ENCODE results near the genes ACBD3 and COQ8A.

DNA sequence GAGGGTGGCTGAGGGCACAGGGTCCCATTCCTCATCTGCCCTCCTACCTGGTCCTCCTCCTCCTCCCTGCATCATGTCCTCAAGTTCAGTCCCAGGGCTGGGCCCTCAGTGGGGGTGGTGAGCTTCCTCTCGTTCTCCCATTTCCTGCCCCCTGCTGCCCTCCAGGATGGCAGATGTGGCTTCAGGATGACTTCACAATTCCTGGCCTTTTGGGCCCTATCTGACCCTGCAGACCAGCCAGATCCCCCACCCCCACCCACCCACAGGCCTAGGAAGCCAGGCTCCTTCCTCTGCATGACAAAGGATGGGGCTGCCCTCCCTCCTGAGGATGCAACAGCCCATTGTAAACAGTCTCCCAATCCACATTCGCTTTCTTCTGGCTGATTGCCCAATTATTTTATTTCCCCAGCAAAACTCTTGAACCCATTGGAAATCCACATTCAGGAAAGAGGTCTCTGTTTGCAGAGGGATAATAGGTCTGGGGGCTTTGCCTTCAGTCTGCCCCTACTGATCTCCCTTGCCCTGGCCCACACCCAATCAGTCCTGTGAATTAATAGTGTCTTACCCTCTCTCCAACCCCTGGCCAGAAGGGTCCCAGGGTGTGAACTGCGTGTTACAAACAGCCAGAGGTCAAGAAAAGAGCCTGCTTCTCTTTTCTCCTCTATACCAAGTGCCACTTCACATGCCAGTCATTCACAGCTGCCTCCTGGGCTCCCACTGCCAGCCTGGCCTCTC is 10.4 kb upstream of the LEFTY1 start:
- PRO-cap: no peak

DNA sequence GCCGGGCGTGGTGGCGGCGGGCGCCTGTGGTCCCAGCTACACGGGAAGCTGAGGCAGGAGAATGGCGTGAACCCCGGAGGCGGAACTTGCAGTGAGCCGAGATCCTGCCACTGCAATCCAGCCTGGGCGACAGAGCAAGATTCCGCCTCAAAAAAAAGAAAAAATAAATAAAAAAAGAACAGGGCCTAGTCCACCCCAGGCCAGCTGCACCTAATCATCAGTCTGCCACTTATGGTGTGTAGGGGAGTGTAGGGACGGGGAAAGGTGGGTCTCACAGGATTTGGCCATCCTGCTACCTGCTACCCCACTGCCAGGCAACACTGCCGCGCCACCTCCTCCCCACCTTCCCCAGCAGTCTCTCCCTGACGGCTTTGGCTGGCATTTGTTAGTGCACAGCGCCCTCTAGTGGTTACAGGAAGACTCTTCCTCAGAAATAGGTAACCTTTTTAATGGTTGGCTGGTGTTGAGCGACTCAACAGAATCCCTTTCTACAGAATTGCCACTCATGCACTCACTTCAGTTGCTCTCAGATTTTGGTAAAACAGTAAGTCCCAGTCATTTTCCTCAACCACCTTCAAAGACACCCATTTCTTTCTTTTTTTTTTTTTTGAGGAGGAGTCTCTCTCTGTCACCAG is 23.3 kb downstream of the SDE2 start:
- PRO-cap: no peak

GRCh38 chr1:226000743-226001164 is 1.6 kb upstream of the SDE2 start:
- PRO-cap: no peak

- PRO-cap: no peak
These were observed 3.8 kb downstream of the H3-3A start for GRCh38 chr1:226066003-226067069.

- PRO-cap: no peak
These were observed 21.9 kb downstream of the ACBD3 start for GRCh38 chr1:226164619-226165138.

DNA sequence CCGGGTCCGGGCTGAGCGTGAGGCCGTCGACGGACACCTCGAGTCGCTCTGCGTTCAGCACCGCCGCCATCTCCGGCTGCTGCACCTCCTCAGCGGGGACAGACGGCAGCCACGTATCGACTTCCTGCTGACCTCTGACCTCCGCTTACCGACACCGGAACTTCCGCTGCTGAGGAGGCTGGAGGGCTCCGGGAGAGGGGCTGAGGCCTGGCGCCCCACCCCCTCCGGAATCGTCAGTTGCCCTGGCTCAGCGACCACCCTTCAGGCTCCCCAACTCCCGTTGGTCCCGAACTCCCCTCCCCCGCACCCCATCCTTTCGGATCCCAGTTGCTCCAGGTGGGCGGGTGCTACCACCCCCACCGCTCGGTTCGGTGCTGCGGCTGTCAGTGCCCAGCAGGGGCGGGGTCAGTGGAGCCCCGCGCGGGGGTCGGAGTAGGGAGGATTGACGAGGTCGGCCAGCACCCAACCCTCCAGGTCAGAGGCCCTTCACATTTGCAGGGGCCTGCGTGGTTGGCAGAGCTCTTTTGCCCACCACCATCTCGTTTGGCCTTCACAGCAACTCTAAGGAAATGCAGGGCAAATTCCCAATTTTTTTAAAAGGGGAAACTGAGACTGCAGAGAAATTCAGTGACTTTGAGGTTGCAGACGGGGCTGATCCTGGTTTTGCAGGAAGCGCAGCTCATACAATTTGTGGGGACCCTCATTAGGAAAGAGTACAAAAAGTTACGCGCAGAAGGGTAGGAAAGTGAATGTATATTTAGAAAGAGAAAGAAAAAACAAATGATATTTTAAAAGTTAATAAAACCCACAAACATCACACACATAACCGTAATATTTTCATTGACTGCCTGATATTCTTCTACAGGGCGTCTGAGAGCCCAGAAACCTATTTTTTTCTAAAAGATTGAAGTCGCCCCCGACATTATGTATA is at the start of gene ACBD3:
TSS of gene ACBD3 (minus strand) at position 136 of the 931 bp plus-strand sequence.
- PRO-cap: bidirectional peak, plus-strand start at position 172 of the sequence, minus-strand start at position 81 of the sequence

- PRO-cap: unidirectional peak, minus-strand start at chr1:226444957
These were observed 37.0 kb upstream of the PARP1 start for GRCh38 chr1:226444743-226445385.

DNA sequence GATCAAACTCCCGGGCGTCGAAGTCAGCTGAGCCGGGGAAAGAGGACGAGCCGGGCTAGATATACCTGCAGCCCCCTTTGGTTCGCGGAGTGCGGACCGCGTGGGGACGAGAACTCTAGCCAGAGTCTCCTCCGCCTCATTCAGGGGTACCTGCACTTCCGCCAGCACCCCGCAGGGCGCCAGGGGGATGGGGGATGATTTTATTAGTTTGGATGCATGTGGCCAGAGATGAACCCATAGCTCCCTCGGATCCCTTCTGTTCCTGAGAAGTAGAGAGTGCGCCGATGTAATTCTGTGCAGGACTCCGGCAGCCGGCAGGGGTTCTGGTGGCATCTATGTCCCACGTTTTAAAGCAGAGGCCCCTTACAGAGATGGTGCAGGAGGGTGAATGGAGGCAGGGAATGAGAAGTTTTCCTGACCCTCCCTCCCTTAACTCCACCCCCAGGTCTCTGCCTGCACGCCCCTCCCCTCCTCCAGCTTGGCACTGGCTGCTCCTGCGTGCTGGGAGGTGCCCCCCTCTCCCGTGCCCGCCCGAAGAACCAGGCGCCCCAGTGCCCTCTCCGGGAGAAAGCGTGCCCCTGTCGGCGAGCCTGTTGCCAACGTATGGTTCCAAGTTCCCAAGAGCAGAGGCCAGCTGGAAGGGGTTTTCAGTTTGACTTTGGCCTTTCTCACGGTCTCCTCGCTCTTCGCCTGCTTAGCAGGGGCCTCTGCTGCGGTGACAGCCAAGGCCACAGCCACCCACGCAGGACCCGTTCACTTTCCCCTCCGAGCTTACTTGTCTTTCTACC is 1.2 kb downstream of the STUM start:
- PRO-cap: no peak

DNA sequence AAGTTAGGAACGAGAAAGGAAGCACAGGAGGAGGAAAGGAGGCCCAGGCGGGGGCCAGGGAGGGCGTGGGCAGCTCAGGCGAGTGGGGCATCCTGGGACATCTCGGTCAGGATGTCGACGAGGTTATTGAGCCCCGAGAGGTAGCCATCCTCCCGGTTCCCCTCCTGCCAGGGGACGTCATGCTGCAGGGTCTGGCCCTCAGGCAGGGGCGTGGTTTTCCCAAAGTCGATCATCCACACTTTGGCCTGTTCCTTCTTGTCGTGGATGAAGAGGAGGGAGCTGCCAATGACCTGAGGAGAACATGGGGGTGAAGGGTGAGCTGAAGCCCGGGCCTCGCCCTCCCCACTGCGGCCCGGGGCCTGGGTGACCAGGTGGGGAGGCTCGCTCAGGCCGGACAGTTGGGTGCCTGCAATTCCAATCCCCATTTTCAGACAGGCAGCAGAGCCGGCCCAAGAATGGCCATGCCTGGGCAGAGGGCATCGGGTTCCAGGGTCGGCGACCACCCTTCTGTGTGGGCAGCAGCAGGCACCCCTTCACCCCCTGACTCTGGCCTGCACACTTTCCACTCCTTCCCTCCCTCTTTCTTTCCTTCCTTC is 86.1 kb downstream of the STUM start:
- PRO-cap: no peak

- PRO-cap: no peak
These were observed 88.6 kb downstream of the STUM start for GRCh38 chr1:226637060-226637627.

GRCh38 chr1:226656936-226657538 is 82.0 kb downstream of the ITPKB start:
- PRO-cap: no peak

DNA sequence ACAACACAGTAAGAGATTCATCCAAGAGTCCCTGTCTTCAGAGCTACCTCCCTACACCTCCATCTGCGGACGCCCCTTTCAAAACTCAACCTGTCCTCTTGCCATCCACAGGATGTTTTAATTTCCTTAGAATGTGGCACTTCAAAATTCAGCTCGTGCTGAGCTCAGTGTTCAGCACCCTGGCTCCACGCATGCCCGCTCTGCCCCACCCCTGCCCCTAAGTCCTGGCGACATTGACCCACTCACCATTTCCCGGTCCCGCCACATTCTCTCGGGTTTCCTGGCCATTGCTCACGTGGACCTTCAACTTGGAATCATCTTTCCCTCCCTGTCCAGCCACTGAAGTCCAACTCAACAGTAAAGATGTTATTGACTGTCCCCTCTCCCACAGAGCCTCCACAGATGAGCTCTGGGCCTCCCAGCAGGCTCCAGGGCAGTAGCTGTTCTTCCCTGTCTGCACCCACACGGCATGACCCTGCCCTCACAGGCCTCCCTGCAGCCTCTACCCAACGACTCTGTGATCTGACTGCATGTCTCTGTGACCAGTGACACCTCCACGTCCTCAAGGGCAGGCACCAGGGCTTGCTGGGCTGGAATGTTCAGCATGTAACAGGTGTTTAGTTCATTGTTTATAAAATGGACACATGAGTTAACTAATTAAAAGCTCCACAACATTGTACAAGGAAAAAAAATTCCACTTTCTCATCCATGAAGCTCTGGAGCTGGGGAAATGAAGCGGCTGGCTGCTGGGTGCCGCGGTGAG is 53.8 kb downstream of the ITPKB start:
- PRO-cap: no peak

DNA sequence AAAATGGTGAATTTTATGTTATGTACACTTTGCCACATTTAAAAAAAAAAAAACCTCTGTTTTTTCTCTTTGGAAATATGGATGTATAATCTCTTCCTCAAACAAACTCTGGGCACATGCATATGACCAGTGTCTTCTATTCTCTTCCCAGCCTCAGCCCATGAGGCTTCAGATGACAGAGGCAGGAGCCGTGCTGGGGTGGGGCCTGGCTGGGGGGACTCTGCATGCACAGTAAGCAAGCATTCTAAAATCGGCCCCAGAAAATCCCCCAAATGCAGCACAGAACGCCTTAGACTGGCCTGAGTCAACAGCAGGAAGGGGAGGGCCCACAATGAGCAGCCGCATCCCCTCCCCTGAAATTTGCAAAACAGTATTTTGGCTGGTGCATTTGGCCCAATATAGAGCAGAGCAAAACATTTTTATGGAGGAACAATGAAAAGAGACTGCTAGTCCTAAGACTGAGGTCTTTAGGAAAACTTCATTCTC is 47.8 kb downstream of the ITPKB start:
- PRO-cap: bidirectional peak, plus-strand start at position 171 of the sequence, minus-strand start at position 222 of the sequence

DNA sequence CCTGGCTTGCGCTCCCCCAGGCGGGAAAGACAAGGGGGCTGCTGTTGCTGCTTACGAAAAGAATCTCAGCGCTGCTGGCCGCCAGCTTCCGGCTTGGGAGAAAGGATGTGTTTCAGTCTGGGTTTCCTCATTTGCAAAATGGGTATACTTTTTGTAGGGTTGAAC is 35.5 kb downstream of the ITPKB start:
- PRO-cap: no peak

GRCh38 chr1:226723647-226724872 is 15.0 kb downstream of the ITPKB start:
- PRO-cap: no peak

GRCh38 chr1:226729996-226730469 is 9.0 kb downstream of the ITPKB start:
- PRO-cap: no peak

- PRO-cap: unidirectional peak, plus-strand start at chr1:226939313; bidirectional peak, plus-strand start at chr1:226939700, minus-strand start at chr1:226939534; bidirectional peak, plus-strand start at chr1:226940298, minus-strand start at chr1:226940050
These were observed 752 bp upstream of the COQ8A start for GRCh38 chr1:226938976-226940107.

- PRO-cap: bidirectional peak, plus-strand start at chr1:226940298, minus-strand start at chr1:226940050
These were observed at the start of gene COQ8A for GRCh38 chr1:226940108-226940477. TSS of gene COQ8A (plus strand) at chr1:226940294.

- PRO-cap: no peak
These were observed 46.9 kb downstream of the COQ8A start for GRCh38 chr1:226986795-226987687.

DNA sequence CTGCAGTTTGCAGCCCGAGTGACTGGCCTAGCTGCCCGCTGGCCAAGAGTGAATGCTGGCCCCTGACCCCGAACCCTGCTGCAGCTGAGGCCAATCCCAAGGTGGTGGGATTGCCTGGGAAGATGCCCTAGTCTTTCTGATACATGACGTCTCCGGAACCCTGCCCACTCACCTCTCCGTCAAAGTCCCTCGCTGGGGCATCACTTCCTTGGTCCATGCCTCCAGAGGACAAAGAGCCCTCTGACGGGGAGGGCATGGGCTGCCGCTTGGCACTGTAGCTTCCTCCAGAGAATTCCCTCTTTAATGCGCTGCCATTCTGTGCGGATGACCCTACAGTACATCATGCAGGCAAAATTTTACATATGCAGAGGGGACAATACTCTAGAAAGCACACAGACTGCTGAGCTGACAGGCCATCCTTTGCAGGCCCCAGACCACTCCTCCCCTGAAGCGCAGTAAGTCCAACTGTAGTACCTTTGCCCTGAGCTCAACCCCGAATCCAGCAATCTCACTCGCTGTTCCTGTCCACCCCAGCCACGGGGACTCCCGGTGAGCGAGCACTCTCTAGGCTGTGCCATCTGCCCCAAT is 54.7 kb downstream of the COQ8A start:
- PRO-cap: no peak

Data from bronchial lymph node (tissue), 1 donor.